Paraaortic lymph node (tissue), 1 donor: ENCODE data around the gene FUBP3.

DNA sequence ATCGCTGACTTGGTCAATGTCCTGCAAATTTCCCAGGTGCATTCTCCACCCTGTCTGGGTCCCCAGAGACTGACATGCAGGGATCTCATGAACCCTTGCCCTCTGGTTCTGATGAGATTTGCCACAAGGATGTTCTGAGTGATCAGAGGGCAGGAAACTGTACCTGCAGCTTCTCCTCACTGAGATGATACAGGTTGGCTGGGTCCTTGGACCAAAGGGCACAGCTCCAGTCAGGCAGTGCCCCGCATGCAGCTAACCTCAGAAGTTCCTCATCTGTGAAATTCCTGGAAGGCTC is 81.1 kb downstream of the FNBP1 start:
- PRO-cap = no peak

DNA sequence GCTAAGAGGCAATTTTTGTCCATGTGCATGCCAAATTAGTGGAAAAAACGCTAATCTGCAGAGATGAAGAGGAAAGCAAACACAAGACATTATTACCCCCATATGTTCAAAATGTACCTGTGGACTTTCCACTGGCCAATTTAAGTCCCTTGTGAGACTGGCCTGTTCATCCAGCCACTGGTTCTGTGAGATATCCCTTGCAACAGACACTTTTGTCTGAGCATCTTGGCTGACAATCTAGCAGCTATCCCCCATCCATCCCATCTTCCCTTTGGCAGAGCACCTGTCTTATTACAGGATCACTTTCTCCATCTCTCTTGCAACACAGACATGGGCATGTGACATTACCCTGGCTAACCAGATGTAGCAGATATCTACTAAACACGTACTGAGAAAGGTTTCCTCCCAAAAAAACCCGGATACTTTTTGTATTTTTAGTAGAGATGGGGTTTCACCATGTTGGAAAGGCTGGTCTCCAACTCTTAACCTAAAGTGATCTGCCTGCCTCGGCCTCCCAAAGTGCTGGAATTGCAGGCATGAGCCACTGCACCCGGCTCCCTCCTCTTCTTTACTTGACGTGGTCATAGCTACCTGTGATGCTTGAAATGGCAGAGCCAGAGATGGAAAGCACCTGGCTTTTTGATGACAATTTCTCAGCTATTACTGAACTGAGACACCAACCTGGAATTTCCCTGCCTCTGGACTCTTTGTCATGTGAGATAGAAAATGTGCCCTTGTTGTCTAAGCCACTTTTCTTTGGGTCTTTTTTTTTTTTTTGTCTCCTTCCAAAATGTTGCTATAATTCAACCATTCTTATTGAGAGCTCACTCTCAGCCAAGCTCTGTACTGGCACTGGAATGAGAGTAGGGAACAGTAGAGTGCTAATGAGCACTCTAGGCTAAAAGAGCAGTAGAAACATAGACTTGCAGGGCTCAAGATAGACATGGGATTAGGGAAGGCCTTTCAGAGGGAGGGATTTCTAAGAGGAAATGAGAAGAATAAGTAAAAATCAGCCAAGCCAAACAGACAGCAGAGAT is 32.7 kb downstream of the FNBP1 start:
- PRO-cap = unidirectional peak, minus-strand start at position 574 of the sequence

- PRO-cap = no peak
Measured at GRCh38 chr9:130242520-130243510, 22.7 kb upstream of the HMCN2 start.

- PRO-cap = bidirectional peak, plus-strand start at chr9:130266393, minus-strand start at chr9:130266390; unidirectional peak, plus-strand start at chr9:130266572; unidirectional peak, minus-strand start at chr9:130266938
Measured at GRCh38 chr9:130266179-130267025, 842 bp downstream of the HMCN2 start.

DNA sequence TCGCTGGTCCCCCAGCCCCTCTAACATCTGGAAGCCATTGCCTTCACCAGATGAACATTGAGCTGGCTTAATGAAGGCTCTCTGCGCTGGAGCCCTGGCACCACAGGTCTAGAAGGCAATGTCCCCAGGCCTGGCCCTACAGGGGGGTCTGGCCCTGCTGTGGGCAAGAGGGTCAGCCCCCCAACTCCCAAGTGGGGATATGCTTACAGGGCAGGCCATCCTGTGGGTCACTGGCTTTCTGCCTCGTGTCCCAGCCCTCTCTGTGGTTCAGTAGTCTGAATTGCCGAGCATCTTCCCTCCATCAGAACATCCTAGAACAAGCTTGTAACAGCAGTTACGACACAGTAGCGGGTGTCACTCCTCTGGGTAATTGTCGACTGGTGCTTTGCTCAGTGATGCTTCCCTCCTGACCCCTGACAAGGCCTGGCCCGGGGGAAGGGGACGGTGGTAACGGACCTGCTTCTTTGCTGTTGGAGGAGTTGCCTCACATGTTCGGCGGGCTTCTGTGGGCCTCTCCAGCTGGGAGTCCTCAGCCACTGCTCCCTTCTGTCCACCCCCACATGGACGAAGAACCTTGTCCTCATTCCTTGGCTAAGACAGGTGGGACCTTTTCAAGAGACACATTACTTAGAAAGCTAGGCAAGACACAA is 24.7 kb downstream of the HMCN2 start:
- PRO-cap = no peak

DNA sequence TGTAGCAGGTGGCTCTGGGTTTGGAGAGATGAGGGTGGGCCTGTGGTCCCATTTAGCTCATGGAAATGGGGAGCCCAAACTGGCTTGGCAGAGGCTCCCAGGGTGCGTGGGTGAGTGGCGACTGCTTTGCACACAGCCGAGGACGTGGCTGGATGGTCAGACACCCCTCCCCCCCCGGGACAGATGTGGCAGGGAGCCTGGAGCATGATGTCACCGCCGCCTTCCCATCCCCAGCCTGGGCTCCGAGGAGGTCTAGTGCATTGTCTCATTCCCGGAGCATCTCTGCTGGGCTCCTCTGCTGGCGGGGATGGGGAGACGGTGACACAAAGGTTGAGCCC is 35.9 kb downstream of the HMCN2 start:
- PRO-cap = no peak

DNA sequence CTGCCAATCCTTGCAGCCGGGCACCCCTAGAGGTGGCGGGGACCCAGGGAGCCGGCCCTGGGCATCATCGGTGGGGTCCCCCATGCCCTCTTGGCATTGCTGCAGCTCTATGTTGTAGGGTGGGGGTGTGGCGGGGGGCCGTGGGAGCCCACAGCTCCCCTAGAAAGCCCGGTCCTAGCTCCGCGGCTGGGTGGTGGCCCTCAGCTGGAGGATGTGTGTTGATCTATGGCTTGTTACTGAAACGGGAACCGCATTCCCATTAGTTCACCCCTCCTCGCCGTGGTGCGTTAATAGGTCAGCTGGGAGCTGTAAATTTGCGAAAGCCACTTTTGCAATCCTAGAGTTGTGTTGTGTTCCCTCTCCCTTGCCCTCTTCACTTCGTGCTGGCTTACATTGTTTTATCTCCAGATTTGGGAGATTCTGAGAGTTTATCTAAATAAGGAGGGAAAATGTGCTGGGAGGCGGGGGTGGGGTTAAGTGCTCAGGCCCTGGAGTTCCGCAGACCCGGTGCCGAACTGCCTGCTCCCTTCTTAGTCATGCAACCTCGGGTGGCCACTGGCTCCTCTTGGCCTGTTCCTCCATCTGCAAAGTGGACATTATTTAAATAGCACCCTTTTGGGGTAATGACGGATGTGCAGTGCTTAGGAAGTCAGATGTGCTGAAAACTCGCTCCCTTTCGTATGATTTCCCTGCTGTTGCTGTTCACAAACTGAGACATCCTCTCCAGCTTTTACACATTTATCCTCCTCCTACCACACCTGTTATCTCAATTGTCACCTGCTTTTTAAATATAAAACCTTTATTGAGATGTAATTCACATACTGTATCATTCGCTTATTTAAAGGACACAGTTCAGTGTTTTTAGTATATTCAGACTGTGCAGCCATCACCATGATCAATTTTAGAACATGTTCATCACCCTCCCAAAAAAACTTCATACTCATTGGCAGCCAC is 62.9 kb downstream of the HMCN2 start:
- PRO-cap = bidirectional peak, plus-strand start at position 533 of the sequence, minus-strand start at position 374 of the sequence

GRCh38 chr9:130427888-130428786 is 16.6 kb upstream of the ASS1 start:
- PRO-cap = no peak

DNA sequence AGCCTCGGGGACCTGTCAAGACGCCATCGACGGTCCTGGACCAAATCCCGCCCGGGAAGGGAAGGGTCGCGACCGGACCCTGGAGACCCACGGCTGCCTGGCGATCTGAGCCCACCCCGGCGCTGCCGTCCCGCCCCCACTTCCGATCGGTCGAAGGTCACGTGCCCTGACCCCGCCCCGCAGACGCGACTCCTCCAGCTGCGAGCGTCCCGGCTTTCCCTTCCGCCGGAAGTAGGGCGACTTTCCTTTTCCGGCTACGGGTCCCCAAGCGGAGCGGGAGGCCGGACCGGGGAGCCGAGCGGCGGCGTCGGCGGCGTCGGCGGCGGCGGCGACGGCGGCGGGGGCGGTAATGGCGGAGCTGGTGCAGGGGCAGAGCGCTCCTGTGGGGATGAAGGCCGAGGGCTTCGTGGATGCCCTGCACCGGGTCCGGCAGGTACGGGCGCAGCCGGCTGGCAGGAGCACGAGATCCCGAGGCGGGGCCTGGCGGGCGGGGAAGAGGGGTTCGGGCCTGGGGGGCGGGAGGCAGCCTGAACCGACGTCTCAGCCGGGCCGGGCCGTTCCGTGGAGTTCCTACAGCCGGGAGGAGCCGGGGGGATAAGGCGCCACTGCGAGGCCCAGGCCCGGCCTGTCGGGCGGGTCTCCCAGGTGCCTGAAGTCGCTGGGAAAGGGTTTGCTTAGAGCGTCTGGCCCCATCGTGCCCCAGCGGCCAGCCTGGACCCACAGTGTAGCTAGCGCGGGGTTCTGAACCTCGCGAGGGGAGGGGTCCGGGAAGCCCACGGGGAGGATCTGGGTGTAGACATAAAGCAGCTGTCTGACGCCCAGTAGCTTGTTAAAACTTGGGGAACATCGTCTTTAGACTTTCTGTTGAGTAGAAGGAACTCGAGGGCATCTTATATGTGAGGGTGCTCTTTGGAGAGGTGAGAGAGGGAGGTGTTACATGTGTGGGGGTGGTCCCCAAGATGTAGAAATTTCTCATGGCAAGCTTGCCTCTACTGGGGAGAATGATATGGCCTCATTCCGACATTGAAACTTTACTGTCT is at the start of gene FUBP3:
FUBP3 (plus strand) TSS at position 246 of the 1,040 bp plus-strand sequence.
- PRO-cap = bidirectional peak, plus-strand start at position 272 of the sequence, minus-strand start at position 132 of the sequence

DNA sequence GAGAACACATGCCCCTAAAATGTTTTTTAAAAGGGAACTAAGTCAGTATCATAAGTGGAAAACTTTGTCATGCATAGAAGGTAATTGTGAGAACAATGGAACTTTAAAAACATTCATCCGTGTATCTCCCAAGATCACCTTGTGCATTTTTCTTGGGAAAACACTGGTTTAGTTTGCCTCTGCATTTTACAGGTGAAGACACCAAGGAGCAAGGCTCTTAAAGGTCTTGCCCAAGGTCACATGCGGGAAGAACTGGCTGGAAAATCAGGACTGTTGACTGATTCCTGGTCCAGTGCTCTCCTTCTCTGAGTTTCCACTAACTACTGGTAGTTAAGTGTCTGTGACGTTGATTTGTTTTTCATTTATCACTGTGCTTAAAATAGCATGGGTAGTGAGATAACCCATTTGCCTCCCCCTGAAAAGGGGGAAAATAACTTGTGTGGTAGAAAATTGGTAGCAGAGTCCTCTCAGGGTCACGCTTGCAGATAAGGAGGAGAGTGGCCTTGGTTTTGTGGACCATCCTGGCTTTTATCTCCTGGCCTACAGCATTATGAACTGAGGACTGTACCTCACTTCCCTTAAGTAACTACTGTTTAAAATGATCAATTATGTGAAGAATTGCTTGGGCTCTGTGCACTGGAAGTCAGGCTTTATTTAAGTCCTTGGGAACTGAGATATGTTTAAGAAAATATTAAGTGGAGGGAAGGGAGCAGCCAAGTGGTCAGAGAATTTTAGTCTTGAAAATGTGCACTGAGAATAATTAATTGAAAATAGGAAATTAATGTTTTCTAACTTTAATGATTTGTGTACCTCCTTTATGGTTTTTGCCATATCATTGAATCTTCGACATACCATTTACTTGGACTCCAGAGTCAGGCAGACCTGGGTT is 10.9 kb downstream of the FUBP3 start:
- PRO-cap = no peak

DNA sequence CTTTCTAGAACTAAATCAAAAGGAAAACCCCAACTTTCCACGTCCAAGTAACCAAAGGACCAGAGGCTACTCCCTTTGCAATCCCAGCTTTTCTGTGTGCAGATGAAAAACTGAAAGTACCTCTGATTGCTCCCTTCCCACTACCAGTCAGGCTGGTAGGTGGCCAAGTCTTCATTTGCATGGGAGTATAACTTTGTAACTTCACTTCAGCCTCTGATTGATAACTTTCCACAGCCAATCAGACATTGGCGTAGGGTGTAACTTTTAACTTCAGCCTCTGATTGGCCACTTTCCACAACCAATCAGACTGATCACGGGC is 3.7 kb upstream of the EXOSC2 start:
- PRO-cap = unidirectional peak, minus-strand start at position 94 of the sequence; bidirectional peak, plus-strand start outside the sequence, minus-strand start at position 149 of the sequence

DNA sequence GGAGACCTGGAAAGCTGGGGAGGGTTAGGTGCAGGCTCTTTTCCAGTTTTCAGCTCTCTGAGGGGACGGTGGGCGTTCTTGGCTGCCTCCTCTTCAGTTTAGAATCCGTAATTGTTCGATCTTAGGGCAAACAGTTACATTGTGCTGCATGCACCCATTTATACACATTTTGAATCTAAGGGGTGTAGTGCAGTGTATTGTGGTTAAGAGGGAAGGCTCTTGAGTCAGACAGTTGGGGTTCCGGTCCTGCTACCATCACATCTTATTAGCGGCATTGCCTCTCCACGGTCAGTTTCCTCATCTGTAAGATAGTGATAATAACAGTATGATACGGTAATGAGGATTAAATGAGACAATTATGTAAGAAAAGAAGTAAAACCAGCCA is 613 bp downstream of the EXOSC2 start:
- PRO-cap = no peak

GRCh38 chr9:130705355-130705962 is 11.9 kb downstream of the EXOSC2 start:
- PRO-cap = no peak

DNA sequence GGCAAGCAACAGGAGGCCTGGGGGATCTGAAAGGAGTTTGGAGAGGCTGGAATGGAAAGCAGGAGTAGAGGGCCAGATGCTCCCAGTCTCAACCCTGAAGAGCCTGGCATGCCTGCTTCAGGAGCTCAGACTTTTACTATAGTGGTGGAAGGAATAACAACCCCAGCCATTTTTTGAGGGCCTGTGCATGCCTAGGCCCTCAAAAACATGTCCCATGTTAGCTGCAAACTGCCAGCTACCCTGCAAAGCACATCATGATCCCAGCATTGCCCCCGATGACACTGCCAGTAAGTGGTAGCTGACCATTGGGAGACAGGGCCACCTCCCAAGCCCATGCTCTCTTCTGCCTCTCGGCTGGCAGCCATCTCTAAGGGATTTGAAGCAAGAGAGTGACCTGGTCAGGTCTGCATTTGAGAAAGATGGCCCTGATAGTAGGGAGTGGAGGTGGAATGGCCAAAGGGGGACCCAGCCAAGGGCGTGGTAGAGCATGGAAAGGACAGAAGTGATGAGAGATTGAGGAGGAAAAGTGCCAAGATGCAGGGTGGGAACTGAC is 8.8 kb downstream of the ABL1 start:
- PRO-cap = no peak

GRCh38 chr9:130872337-130873656 is 23.8 kb downstream of the QRFP start:
- PRO-cap = no peak

DNA sequence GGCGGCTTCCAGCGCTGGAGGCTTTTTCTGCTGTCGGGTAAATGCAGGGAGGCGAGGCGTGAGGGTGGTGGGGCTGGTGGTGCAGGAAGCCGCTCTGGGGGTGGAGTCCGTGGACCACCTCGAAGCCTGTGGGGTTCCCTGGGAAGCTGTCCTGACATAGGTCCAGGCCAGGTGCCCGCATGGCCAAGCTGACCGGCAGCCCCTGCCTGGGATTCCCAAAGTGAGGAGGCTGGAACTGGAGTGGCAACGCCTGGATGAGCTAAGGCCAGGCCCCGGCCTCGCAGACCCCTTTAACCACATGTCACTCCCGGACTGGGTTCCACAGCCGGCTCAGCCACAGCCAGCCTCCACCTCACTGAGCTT is 1.3 kb upstream of the QRFP start:
- PRO-cap = no peak

DNA sequence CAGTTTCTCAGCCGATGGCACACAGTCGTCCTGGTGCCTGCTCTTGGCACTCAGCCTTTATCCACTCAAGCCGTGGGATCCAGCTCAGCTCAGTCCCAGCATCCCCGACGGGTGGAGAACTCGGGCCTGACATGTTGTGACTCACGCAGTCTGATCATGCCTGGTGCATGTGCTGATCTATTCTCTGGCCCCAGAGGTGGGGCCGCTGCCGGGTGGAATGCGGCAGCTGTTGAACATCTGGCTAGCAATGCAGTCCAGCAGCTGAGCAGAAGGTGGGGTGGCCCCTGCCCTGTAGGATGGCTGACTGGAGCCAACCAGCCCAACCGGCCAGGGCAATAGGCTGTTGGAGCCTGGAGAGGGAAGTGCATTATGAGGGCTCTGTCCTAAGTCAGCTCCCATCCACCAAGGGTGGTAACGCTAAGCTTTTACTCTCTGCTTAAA is 1.7 kb upstream of the AIF1L start:
- PRO-cap = no peak

DNA sequence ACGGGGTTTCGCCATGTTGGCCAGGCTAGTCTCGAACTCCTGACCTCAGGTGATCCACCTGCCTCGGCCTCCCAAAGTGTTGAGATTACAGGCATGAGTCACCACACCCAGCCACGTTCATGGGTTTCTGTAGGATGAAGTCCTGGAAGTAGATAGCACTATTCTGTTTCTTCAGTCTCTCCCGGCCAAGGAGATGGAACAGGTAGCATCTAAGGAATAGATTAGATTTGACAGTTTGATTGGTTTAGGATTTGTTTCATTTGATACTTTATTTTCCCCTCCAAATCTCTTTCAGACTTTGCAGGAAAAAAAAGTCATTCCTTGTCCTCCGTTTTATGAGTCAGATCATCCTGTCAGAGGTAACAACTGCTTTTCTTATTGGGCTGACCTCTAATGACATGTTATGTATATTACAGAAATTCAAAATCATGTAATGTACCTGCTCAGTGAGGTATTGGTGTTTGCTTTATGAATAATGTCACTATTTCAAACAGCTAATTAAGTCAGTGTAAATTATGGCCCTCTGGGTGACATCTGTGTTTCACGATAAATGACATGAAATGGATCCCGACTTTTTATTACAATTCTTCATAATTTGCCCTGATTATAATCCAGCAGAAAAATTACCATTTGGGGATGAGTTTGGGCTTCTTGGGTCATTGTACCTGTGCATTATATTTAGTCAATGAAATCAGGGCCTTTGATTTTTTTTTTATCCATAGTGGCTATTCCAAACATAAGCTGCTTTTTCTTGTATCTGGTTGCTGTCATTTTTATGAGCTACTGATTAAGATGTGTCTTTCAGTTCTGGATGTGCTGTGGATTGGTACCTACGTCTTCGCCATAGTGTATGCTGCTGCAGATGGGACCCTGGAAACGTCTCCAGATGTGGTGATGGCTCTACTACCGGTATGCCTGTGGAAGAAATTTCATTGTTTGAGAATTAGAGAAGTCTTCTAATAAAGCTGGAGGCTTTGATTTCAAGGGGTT is 7.2 kb downstream of the NUP214 start:
- PRO-cap = no peak

DNA sequence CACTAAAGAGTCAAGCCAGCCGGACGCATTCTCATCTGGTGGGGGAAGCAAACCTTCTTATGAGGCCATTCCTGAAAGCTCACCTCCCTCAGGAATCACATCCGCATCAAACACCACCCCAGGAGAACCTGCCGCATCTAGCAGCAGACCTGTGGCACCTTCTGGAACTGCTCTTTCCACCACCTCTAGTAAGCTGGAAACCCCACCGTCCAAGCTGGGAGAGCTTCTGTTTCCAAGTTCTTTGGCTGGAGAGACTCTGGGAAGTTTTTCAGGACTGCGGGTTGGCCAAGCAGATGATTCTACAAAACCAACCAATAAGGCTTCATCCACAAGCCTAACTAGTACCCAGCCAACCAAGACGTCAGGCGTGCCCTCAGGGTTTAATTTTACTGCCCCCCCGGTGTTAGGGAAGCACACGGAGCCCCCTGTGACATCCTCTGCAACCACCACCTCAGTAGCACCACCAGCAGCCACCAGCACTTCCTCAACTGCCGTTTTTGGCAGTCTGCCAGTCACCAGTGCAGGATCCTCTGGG is 71.9 kb downstream of the NUP214 start:
- PRO-cap = no peak

DNA sequence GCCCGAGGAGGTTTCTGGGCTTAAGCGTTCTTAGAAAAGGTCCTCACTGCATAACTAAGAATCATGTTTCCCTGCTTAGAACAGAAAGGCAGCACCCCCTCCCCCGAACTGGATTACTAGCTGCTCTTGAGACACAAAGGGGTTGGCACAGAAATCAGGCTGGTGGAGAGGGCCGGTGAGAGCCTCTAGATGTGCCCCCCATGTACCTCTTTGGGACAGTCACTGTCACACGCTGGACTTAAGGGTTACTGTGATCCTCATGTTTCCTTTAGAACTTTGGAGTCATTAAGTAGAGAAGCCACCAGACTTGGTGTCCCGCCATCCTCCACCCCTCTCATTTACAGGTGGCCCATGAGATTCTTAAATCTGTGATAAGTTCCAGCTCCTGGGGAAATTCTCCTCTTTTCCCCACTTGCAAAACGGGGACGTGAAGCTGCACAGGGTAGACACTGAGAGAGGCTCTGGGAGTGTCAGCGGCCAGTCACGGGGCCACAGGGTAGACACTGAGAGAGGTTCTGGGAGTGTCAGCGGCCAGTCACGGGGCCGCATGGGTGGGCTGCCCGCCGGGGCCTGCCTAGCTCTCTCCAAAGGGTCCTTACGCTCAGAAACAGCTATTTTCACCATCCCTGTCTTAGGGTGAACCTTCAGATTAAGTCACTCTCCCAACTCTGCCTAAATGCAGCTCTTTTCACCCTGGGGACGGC is 1.8 kb downstream of the FAM78A start:
- PRO-cap = bidirectional peak, plus-strand start at position 534 of the sequence, minus-strand start at position 212 of the sequence